HCT116 (cell line): ENCODE data around the gene NRN1.

DNA sequence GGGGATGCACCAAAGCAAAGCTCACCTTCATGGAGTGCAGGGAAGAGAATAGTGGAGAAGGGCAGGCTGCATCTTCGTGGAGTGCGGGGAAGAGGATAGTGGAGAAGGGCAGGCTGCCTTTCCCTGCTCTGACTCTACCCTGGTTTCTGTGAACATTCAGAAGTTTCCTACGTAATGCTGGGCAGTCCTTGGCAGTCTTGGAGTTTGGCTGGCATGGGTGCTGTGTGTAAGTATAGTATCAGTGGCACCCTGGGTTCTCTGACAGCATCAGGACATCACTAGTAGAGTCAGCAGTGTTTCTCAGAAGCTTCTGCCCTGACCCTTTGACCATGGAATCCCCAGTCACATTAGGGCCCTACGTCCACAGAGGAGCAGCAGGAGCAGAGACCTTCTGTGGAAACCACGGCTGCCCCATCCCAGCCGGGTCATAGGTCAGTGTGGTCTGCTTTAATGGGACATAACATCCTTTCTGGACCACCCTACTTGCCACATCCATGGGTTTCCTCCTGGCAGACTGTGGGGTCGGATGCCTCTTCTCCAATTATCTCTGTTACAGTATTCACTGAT, 352.9 kb downstream of the NRN1 start:
- RRBS = no CpG with 5 or more reads among the region's 7 CpGs

- RRBS = no CpG with 5 or more reads among the region's 19 CpGs
Measured at GRCh38 chr6:5782633-5783373, 223.9 kb downstream of the NRN1 start.

DNA sequence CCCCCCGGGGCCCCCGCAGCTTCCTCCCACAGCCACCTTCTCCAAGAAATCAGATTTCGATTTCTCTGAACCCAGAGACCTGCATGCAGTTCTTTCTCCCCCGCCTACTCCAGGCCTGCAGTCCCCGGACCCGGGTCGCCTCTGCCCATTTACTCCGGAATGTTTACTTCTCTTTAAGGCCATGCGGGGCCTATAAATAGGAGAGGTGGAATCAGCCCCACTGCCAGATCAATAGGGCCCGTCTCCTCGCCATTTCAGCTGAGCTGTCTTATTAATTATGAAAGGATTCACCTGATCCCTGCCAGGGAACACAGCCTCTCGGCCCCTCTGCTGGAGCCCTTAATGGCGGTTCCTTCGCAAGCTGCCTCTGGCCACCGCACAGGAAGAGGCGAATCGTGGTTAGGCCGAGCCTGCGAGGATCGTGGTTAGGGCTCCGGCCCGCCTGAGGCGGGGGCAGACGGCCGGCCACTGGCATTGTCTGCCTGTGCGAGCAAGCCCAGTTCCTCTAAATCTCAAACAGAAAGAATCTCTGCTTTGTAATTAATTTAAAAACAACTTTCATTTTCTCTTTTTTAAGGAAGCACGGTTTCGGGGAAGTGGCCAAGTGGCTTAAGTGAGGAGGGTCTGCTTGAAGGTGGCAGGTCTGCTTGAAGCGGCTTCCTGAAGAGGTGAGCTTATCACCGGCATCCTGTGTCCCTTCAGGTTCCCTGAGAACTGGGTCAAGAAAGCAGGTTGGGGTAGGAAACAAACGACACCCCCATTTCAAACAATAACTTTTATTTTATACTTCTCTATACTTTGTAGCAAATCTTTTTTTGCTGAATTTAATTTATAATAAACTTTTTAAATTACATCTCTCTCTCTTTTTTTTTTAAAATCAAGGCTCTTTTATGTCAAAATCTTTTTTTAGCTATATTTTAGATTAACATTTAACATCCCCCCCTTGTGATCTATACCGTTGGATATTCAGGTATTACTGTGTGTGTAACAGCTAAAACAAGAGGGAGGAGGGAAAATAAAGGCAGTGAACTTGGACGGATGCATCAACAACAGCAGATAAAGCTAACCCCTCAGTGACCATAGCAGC, 9.1 kb downstream of the NRN1 start:
- RRBS = no CpG with 5 or more reads among the region's 33 CpGs

GRCh38 chr6:6006418-6007169, at the start of gene NRN1:
TSS of gene NRN1 (minus strand) at chr6:6006925.
- RRBS = 92% methylated on average over 8 of the region's 40 CpGs

DNA sequence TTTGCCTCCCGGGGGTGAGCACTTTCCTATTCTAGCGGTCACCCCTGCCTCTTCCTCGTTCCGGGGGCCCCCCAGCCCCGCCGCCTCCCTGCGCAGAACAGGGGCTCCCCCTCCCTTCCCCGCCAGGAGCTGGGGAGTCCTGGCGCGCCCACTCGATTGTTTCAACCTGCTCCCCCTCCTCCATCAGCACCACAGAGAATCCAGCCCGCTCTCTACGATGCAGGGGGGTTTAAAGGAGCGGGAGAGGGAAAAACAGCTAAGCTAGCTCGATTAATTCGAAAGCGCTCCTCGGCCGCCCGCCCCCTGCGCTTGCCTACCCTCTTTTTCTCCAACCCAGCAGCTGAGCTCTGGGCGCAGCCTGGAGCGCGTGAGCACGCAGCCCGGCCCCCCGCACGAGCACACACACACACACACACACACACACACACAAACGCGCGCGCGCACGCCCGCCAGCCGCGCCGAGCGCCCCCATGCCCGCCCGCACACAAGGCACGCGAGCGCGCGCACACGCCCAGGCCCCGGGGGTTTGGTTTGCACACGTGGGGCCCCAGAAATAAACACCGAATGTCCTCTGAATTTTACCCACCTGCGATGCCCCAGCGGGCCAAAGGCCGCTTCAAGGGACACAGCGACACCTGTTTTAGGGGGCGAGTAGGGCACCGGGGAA, 578 bp upstream of the NRN1 start:
- RRBS = 92% methylated on average over 3 of the region's 56 CpGs

DNA sequence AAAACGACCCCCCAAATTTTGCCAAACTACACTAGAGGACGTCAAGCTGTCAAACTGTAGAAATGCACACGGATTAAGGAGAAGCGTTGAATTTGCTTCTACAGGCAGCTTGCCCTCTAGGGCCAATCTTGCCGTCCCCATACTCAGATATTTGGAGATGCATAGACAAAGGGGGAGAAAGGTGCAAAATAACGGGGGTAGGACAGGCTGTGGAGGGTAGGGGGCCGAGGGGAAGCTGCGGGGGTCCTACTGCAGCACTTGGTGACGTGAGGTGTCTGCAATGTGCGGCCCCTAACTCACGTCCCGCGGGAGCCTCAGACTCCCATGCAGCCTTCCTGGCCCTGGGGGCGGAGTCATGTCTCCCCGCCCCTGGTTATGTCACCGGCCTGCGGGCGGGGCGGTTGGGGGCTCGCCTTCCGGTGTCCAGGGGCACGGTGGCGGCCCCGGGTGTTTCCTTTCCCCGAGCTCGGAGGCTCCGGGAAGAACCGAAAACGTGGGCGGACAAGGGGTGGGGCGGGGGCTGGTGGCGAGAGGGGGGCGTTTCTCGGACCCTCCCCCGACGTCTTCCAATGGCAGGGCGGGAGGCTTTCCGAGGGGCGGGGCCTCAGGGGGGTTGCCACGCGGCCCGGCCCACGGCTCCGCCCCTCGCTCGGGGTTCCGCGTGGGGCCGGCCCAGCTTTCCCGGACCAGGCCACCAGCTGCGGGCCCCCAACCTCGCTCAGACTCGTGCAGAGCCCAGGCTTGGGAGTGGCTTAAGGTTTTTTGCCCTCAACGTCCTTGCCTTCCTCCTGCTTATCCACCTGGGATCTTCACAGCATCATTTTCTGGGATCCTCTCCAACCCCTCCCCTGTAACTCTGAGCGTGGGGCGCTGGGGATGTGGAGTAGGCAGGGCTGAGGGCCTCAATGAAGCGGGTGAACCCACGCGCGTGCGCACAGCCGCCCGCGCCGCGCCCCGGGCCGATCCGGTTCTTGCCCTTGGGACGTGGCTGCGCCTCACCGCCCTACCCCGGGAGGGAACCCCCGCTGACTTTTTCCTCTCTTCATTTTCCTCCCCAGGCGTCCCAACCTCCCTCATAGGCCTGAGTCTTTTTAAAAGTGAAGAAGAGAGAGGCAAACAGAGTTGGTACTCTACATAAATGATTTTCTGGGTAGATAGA, 2.0 kb upstream of the NRN1 start:
- RRBS = 8% methylated on average over 19 of the region's 75 CpGs

GRCh38 chr6:6299330-6299857, 21.1 kb downstream of the F13A1 start:
- RRBS = no CpG with 5 or more reads among the region's 12 CpGs

GRCh38 chr6:6331357-6331906, 11.0 kb upstream of the F13A1 start:
- RRBS = no CpG with 5 or more reads among the region's 7 CpGs

- RRBS = 14% methylated on average over 4 of the region's 37 CpGs
Measured at GRCh38 chr6:6724182-6725175, 136.0 kb downstream of the LY86 start.

- RRBS = no CpG with 5 or more reads among the region's 4 CpGs
Measured at GRCh38 chr6:6770541-6770823, 182.0 kb downstream of the LY86 start.

- RRBS = no CpG with 5 or more reads among the region's 3 CpGs
Measured at GRCh38 chr6:6791073-6791340, 202.5 kb downstream of the LY86 start.

- RRBS = no CpG with 5 or more reads among the region's 19 CpGs
Measured at GRCh38 chr6:6825717-6826803, 237.5 kb downstream of the LY86 start.

DNA sequence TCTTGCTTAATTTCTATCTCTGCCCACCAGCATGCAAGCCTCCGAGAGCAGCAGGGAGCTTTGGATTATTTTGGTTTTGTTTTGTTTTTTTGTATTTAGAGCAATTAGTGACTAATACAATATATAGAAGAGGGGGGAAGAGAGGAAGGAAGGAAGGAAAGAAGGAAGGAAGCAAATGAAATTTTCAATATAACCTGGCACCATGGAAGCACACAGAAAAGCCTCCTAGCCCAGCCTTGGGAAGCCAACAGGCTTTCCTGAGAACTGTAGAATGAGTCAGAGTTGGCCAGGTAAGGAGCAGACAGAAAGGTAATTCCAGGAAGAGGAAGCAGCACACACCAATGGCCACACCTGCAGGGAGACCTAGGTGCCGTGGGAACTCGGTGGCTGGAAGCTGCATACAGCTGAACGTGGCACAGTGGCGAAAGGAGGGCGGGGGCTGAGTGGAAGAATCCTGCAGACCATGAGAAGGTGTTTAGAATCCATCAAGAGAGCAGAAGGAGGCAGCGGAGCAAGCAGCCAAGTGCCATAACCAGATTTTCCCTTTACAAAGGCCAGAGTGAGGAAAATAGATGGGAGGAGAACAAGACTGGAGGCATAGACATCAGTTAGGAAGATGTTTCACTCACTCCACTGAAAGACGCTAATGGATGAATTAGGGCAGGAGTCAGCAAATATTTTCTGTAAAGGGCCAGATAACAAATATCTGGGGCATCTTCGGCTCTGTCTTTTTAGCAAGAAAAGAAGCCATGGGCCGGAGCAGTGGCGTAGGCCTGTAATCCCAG, 224.7 kb upstream of the RREB1 start:
- RRBS = no CpG with 5 or more reads among the region's 11 CpGs

GRCh38 chr6:6930179-6931044, 177.3 kb upstream of the RREB1 start:
- RRBS = no CpG with 5 or more reads among the region's 11 CpGs

DNA sequence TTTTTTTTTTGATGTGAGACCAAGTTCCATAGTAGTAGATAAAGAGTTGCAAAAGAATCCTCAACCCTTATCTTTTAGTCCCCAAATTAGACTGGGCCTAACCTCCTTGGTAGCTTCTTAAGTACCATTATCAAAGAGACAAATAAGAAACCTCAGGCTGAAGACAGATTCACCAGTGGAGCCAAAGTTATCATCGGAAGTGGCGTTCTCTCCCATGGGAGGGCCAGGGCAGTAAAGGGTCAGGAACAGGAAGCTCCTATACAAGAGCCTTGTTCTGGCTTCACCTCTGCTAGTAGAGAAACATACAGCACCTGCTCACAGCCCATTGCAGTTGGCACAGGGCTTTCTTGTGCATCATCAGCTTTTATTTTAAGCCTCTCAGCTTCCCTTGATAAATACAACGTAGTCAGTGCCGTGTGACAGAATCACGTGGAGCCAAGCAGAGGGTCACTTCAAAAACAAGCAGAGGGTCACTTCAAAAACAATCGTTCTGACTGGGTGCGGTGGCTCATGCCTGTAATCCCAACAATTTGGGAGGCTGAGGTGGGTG, 132.0 kb upstream of the RREB1 start:
- RRBS = no CpG with 5 or more reads among the region's 7 CpGs

DNA sequence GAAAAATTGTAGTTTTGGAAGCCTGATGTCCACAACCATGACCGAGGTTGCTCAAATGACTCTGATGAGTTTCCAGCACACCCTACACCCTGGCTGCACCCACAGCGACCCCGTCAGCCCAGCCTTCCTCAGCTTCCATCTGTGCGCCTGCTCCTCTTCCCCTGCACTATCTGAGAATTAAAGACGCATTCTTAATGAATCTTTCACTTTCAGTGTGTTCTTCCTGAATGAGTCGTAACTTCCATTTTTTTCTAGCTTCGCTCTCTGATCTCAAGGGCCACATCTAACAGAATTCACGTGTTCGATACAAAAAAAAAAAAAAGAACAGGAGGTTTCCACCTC, 21.3 kb upstream of the RREB1 start:
- RRBS = no CpG with 5 or more reads among the region's 9 CpGs

DNA sequence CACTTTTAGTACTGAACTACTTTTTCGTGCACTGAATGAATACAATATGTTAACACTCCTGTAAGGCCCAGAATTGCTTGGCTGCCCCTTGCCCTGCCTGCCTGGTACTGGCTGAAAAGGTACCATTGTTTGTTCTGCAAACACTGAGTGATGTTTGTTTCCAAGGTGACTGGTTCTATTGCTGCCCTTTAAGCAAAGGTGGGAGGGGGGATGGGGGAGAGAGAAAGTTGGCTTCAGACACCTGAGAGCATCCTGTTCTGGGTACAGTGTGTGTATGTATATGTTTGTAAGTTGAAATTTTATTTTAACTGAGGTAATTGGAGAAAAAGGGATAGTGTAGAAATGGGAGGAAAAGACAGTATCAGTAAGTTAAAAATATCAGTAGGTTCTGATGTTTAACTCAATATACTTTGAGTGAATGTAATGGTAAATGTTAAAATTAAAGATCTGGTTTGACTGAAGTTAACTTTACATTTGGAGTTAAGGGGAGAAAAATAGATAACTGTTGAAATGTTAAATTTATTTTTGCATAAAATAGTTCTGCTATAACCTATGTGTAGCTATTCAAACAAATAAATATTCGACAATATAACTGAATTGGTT, 31.4 kb downstream of the RREB1 start:
- RRBS = no CpG with 5 or more reads among the region's 2 CpGs

DNA sequence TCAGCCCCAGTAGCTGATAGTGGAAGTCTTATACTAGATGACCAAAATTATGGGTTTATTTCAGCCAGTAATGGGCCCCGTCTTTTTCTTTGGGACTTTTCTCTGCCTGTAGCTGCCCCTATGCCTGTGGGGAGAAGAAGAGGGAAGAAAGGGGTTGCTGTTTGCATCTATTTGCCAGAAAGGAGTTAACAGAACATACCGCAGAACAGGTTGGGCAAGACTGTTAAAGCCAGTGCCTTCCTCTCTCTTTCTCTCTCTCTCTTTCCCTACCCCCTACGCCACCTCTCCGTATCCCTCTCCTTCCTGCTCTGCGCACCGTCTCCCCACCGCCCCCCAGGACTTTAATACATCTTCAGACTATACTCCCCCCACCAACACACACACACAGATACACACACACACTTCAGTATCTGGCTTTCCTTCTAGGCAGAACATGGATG, 38.0 kb downstream of the RREB1 start:
- RRBS = no CpG with 5 or more reads among the region's 7 CpGs

GRCh38 chr6:7243037-7243518, 69.9 kb downstream of the SSR1 start:
- RRBS = no CpG with 5 or more reads among the region's 5 CpGs

GRCh38 chr6:7314863-7316051, 2.3 kb upstream of the SSR1 start:
- RRBS = 98% methylated on average over 4 of the region's 42 CpGs